Vein endothelial cell (primary cell): ENCODE measurements around a stretch of chr19.

- CAGE, long polyA plus RNA = no peak
These were observed 5.1 kb downstream of the GCDH start for GRCh38 chr19:12895721-12896712.

- CAGE, long polyA plus RNA = no peak
These were observed 6.0 kb downstream of the SYCE2 start for GRCh38 chr19:12912903-12913671.

GRCh38 chr19:12933923-12934294 is 398 bp upstream of the FARSA start:
- CAGE, long polyA plus RNA = no peak

DNA sequence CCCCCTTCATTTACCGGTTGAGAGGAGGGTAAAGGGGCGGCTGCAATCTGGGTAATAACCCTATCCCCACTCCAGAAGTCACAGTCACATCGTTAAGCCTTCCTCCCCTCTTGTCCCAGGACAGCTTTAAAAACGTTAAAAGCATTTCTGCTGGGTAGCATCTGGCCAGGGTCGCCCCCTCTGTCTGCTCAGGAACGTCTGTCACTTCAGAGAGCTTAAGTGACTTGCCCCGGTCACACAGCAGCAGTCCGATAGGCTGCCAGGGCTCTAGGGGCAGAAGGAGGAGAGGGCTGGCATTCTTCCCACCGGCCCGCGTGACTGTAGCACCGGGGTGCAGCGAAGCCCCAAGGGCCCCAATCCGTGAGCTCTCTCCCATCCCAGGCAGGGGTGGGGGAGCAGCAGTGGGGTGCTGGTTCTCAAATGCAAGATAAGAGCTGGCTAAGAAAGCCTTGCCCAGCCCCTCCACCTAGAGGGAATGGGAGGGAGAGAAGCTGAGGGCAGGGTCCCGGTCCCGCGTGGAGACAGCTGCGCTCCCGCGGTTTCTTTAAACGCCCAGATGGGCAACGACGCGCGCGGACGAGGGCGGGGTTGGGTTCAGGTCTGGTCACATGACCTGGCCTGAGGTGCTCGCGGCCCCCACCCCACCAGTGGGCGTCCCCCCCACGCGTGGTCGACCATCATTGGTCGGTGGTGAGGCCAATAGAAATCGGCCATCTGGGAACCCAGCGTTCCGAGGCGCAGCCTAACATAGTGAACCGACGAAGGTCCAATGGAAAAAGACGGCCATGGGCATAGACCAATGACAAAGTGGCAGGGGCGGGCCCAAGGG is 476 bp upstream of the CALR start:
- CAGE, long polyA plus RNA = no peak

GRCh38 chr19:13009809-13010599 is 14.7 kb downstream of the NFIX start:
- CAGE, long polyA plus RNA = no peak

- CAGE, long polyA plus RNA = no peak
These were observed 17.7 kb downstream of the NFIX start for GRCh38 chr19:13012721-13013633.

GRCh38 chr19:13013634-13014547 is 18.6 kb downstream of the NFIX start:
- CAGE, long polyA plus RNA = no peak

DNA sequence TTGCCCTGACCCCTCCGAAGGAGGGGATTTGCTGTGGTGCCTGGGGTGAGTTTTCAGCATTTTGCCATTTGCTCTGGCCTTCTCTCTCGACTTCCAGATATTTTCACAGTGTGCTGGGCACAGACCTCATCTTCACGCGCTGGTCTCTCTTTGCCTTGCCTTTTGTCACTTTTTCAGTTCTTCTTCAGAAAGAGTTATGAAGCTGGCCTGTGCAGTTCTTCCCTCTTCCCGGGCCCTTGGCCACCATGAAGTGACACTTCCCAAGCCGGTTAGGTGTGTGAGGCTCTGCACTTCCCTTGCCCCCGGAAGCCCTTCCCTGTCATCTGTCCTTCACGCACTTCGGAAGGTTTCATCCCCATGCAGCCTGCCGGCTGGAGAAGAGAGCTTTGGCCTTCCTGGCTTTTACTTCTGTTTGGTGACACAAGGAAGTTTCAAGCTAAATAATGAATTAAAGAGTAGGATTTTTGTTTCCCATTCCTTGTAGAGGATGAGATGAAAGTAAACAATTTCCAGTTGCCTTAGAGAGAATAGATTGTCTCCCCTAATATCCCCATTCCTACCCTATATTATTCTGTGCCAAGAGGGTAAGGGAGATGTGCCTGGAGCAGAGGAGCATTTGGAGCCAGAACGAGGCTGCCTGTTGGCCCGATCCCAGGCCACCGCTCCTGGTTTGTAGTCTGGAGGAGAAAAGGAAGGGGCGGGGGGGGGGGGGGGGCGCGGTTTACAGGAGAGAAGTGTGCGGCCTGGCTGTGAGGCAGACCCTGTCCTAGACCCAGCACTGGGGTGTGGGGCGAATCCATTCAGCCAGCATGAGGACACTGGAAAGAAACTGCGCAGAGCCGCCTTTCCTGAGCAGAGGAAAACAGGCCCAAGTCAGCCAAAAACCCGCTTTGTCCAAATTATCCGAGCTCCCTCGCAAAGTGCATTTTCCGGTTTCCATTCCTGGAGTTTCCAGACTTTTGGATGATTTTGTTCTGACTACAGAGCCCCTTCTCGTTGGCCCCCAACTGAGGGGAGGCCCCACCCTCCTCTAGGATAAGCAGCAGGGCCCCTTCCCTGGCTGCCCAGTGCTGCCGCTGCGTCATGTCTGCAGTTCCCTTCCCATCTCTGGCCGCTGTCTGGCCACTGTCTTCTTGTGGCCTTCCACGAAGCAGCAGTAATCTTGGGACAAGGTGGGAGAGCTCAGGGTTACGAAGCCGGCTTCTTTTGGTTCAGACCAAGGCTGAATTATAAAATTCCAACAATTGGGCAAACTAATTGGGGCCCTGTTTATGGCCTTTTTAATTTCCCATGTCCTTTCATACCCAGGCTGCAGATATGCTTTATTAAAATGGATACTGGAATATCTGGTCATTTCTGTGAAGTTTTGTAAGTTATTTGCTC is 22.9 kb downstream of the NFIX start:
- CAGE, long polyA plus RNA = no peak

- CAGE, long polyA plus RNA = no peak
These were observed 24.6 kb downstream of the NFIX start for GRCh38 chr19:13019791-13020386.

DNA sequence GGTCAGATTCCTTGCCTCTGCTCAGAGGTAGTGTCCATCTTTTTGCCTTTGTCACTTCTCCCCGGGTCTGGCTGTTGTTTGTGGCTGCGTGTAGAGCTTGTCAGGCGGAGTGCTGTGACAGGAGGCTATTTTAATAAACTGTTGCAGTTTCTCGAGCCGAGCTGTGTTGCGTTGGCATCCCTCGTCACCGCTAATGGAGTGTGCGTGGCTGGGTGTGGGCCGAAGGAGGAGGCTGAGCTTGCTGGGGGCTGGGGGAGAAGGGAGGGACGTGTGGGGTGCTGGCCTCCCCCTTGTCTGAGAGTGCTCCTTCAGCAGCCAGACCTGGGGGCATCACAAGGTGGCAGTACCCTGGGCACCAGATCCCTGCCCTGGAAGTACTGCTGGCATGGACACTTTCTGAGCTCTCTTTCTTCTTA is 26.8 kb downstream of the NFIX start:
- CAGE, long polyA plus RNA = no peak

DNA sequence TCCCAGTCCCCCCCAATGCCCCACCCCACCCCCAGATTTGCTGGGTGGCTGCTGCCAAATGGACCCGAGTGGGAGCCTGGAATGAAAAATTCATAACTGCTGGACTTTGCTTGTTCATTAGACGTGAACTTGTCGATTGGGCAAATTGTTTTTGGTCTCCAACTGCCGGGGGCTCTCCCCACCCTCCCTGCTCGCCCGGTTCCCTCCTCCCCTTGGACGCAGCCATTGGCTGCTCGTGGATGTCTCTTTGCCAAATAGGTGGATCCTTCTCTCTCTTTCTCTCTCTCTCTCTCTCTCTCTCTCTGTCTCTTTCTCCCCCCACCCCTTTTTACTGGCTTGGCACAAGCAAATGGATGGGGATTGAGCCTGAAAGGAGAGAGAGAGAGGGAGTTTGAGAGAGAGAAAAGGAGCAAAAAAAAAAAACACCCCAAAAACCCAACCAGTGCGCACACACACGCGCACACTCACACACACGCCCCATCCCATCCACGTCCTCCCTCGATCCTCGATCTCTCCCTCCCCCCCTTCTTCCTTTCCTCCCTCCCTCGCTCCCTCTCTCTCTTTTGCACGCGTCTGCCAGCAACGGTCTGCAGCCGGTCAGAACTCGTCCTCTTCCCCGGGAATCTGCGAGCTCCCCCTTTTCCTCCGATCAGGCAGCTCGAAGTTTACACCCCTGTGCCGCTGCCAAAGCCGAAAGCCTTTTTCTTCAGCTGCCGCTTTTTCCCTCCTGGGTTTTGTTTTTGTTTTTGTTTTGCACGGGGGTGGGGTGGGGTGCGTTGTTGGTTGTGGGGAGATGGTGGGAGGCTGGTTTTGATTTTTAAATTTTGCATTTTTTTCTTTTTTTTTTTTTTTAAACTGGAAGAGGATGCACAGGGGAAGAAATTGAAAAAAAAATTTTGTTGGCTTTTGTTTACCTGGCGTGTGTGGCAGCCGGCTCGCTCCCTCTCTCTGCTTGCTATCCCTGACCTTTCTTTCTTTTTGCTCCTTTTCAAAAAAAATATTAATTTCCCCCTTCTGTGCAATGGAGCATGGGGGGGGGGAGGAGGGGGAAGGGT is 27.8 kb downstream of the NFIX start:
- CAGE, long polyA plus RNA = no peak

DNA sequence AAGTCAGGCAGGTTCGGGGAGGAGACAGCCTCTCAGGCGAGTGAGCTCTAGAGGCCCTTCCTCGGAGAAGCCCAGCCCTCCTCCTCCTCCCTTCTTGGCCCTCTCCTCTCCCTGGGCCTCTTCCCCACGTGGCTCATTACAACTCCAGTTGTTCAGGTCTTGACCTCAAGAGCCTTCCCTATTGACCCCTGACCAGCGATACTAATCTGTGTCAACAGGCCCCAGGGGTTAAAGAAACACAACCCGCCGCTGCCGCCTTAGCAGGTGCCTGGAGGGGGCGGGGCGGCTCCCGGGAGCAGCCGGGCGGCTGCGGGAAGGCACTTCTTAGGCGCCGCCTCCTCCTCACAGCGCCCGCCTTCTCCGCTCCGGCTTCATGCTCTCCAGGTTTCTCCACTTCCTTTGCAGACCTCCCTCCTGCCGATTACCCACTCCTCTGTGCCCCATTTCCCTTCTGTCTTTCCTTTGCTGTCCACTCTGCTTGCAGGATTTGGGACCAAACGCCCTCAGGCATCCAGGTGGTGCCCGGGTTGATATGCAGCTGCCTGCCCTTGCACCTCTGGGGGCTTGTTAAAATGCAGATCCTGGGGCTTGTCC is 51.0 kb downstream of the LYL1 start:
- CAGE, long polyA plus RNA = no peak

- CAGE, long polyA plus RNA = no peak
These were observed 45.5 kb downstream of the LYL1 start for GRCh38 chr19:13057096-13057559.

- CAGE, long polyA plus RNA = no peak
These were observed 34.5 kb downstream of the LYL1 start for GRCh38 chr19:13068081-13068552.

GRCh38 chr19:13094679-13095295 is 7.9 kb downstream of the LYL1 start:
- CAGE, long polyA plus RNA = no peak

GRCh38 chr19:13098793-13099193 is 3.9 kb downstream of the LYL1 start:
- CAGE, long polyA plus RNA = no peak

GRCh38 chr19:13139159-13140358 is 10.6 kb downstream of the STX10 start:
- CAGE, long polyA plus RNA = no peak

- CAGE, long polyA plus RNA = no peak
These were observed 23.5 kb downstream of the IER2 start for GRCh38 chr19:13173789-13174096.

DNA sequence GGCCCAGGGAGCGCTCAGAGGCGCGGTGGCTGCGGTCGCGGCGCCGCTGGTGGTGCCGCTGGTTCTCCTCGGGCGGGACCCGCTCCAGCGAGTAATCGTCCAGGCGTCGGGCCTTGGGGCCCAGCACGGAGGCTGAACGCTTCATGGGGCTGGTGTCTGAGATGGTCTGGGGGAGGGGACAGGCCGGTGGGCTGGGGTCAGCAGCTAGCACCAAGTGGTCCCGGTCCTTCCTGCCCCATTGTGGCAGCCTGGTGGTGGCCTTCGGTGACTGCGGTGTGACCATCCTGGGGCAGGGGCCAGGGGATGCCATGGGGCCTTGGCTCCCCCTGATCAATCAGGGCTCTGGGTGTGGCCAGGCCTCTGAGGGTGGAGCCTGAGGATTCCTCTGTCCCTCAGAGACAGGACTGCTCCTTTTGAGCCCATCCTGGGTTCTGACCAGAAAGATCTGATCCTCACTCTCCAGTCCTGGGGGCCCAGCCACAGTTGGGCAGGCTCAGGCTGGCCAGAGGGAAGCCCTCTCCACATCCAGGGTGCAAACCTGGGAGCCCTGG is 59.2 kb downstream of the IER2 start:
- CAGE, long polyA plus RNA = no peak

- CAGE, long polyA plus RNA = no peak
These were observed 44.7 kb downstream of the CACNA1A start for GRCh38 chr19:13461450-13462042.